Placental pericyte (primary cell): ENCODE measurements around the genes ELMO3, ZDHHC1, PSKH1 and ESRP2.

GRCh38 chr16:67198586-67199238 lies at the start of gene ELMO3:
ELMO3 (plus strand) TSS chr16:67199131.
- CAGE, long polyA plus RNA = no peak

DNA sequence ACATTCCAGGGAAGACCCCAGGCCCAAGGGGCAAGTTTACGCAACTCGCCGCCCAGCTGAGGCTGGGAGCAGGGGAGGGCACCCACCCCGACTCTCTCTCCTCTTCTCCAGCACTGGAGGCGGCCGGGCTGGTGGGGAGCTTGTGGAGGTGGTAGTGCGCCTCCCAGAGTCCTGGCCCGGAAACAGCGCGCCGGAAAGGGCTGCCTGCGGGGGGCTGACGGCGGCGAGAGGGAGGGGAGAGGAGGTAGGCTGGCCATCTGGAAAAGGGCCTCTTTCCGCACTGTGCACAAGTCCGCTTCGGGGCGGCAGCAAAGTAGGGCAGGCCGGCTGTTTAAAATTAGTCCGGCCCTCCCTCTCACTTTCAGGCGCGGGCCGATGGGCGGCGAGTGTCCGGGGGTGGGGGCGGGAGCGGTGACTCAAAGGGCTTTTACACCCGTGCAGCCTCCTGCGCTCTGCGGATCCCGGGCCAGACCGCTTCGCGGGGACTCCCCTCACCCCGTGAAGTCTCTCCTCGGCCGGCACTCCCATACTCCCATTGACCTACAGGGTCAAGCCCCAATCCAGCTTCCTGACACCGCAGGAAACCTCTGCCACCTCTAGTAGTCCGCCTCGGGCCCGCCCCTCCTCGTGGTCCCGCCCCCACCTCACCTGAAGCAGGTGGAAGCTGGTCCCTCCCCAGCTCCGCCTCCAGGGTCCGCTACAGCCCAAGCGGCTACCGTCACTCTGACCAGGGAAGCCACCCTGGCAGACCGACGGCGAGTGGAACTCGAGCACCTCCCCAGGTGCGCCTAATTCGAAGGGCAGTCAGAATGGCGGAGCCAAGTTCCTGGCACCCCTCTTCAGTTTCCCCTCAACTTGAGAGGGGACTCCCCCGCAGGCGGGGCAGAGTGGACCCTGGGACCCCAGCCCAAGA lies 843 bp downstream of the FHOD1 start:
- CAGE, long polyA plus RNA = no peak

DNA sequence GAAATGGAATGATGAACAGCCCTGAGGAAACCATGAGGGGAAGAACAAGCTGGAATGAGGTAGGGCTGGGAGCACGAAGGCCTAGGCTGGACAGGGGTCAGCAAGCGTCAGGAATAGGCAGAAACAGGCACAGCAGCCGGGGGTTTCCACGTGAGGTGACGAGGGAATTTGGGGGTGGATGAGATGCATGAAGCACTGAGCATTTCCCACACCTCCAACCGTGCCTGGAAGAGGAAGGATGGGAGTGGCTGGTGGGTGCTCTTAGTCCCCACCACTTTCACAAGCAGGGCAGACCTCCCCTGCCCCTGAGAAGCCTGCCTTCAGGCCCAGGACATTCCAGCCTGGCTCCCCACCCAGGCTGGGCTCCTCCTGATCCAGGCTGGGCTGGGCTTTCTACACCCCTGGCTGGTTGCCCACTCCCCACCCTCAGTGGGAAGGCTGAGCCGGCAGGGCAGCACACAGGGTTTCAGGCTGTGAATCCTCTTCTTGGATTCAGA lies 21.9 kb downstream of the PLEKHG4 start:
- CAGE, long polyA plus RNA = no peak

DNA sequence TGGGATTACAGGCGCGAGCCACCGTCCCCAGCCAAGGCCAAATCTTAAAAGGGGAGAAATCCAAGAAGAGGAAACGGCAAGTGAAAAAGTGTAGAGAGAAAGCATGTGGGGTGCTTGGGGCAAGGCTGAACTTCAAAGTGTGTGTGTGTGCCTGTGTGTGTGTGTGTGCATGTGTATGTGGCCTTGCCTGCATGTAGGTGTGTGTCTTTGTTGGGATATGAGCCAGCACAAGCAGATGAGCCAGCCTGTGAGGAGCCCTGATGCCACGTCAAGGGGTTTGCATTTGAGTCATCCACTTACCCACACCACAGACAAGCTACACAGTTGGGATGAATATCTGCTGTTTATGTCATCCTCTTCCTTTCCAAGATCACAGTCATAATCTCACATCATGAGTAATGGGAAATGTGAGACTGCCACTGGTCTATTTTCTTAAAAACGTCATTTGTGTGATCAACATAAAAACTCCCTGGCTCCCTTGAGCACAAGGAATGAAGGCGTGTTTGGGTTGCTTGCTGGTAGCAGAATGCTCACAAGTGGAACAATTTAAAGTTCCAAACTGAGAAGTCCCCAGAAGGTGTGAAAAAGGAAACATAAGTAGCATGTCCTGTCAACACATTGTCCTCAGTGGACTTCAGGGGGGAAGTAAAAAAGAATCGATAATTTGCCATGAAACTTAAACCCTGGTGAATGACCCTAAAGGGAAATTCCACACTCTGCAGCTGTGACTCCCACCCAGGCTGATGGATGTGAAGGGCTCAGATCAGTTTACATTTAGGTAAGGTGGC lies 14.8 kb downstream of the KCTD19 start:
- CAGE, long polyA plus RNA = no peak

DNA sequence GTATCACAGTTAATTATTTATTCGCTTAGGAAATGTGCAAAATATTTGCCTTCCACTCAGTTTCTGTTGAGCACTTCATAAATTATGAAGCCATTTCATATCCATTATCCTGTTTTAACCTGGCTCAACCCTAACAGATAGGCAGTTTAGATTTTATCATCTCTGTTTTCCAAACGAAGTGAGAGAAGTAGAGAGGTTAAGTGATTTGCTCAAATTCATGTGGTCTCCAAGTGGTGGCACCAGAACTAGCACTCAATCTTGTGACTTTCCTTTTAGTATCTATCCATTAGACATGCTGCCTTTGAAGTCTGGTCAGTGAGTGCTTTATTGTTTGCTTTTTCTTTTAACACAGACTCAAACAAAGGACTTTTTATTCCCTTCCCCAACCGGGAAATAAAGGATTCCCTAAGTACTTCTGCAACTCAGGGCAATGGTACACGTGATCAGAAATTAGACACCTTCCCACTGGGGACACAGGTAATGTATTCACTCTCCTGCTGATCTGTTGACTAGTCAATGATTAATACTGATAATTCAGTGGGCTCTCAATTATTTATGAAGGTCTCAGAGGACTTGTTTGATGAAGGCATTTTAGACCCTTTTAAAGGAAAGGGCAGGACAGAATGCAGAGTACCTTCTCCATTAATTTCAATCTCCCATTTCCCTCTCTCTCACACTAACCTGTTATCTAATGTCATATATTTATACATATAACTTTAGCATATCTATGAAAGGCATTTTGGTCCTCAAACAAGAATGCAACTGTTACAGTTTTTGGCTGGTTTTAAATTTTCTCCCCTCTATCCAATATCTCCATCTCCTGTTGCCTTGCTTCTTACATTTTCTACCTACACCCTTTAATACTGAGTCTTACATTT lies 29.8 kb downstream of the TPPP3 start:
- CAGE, long polyA plus RNA = no peak

GRCh38 chr16:67415453-67416794 lies at the start of gene ZDHHC1:
ZDHHC1 (minus strand) TSS chr16:67416477.
- CAGE, long polyA plus RNA = no peak

DNA sequence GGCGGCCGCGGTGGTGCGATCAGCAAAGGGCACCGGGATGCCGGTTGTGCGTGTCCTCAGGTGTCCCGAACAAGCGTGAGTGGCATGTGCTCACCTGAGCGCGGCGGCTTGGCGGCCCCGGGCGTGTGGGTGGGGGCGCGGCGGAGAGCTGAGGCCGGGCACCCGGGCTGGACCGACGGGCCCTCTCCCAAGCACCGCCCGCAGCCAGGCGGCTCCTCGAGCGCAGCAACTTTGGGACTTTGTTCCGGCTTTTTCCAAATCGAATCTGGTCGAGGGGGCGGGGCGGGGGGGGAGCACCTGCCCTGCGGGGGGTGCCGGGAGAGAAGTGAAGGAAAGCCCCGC lies 245 bp upstream of the HSD11B2 start:
- CAGE, long polyA plus RNA = no peak

- CAGE, long polyA plus RNA = no peak
Measured at GRCh38 chr16:67431878-67432912, 1.3 kb downstream of the HSD11B2 start.

GRCh38 chr16:67456307-67457229 lies 24.4 kb downstream of the ATP6V0D1 start:
- CAGE, long polyA plus RNA = no peak

DNA sequence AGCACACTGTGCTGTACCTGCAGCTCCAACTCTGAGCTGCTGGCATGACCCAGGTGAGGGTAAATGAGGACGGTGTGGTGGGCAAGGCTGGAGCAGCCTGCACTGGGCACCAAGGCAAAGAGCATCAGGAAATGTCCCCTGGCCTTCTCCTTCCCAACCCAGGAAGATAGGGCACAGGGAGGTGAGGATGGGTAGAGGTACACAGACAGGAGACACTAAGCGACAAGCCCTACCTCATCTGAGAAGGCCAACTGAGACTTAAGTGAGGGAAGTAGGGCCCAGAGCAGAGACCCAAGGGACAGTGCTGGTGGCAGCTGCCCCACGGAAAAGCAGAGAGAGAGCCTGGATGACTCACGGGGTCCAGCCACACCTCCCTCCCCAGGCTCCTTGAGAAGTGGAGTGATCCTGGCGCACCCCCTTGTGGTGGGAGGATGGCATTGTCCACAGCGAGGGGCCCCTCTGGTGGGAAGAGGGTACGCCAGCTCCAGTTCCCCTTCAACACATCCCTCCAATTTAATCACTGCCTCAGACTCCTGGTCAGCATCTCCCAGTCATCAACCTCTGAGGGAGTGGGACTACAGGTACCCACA lies 15.3 kb downstream of the ATP6V0D1 start:
- CAGE, long polyA plus RNA = no peak

- CAGE, long polyA plus RNA = no peak
Measured at GRCh38 chr16:67502253-67502933, 19.0 kb upstream of the AGRP start.

GRCh38 chr16:67667625-67668378 lies 1.2 kb downstream of the C16orf86 start:
- CAGE, long polyA plus RNA = no peak

DNA sequence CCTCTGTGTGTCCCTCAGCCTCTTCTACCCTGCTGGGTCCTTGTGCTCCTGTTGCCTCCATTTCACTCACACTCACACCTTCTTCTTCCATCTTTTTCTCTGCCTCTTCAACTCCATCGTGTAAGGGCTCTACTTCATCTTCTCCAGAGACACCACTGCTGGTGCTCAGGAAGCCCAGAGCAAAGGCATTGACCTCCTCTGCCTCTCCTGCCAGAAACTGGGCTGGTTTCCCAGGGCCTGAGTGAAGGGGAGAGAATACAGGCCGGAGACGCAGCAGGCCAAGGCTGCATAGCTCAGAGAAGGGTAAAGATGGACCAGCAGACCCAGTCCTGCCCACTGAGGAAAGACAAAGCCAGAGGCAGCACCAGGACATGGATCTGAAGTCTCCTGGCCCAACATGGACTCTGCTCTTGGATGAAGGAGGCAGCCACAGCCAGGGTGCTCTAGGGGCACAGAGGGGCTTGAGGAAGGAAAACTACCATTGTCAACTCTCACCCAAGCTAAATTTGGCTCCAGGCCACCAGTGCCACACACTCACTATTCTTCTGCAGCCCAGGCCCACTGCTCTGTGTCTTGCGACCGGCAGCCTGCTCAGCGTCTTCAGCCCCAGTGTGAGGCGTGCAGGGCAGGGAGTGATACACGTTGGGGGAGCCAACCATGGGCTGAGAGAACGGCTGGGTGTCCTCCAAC lies 12.1 kb upstream of the THAP11 start:
- CAGE, long polyA plus RNA = no peak

- CAGE, long polyA plus RNA = no peak
Measured at GRCh38 chr16:67832802-67833663, 9.1 kb upstream of the THAP11 start.

GRCh38 chr16:67885059-67885378 lies 334 bp downstream of the NRN1L start:
- CAGE, long polyA plus RNA = no peak

DNA sequence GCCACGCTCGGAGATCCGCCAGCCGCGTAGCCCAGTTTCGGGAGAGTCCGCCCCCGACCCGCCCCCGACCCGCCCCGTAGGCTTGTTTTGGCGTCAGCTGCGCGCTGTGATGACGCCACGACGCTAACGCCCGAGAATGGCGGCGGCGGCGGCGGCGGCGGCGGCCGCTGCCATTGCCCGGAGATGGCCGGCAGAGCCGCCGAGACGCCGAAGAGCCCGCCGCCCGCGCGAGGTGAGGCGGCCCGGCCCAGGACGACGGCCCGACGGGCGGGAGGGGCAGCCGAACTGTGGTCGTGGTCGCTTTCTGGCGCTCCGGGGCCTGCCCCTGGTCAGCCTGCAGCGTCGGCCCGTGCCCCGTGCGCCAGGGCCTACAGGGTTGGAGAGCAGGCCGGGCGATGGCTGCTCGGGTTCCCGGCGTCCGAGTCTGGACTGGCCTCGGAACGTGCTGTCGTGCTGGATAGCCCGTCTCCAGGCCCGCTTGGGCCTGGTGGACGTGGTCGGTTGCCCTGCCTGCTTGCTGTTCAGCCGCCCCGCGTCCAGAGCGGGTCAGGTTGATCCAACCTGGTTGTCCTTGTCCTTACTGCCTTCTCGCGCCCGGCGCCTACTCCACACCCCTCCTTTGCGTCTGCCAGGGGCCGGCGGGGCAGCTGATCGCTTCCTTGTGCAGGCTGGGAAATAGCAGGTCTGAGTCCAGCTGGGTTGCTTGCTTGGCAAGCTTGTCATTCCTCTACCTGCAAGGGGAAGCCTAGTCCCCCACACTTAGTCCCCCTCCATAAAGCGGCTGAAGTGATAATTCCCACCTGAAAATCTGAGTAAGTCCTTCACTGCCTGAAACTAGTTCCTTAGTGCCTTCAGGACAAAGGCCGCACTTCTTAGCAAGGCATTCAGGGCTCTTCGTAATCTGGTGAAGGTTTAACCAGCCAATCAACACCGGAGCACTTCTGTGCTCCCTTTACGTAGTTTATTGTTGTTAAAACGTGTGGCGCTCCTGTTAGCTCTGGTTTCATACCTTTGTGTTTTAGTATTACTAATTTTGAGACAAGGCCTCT lies at the start of gene PSKH1:
PSKH1 (plus strand) TSS at position 115 of the 1,049 bp plus-strand sequence.
- CAGE, long polyA plus RNA = no peak

DNA sequence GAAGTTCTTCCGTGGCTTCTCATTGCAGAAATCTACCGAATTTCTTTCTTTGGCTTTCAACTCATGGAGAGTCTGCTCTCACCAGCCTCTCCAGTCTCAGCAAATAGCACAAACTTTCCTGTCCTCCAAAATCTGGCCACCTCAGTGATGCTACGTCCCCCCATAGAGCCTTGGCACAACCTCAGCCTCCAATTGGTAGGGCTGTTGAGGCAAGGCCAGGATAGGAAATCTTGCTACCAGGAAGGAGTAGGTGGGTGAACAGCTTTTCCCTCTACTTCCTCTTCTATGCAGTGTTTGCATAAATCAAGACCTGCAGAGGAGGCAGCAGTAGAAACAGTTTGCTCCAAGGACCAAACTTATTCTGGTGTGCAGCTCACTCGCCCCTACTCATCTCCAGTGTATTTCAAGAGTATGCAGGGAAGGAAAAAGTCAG lies 678 bp upstream of the DPEP2 start:
- CAGE, long polyA plus RNA = no peak

DNA sequence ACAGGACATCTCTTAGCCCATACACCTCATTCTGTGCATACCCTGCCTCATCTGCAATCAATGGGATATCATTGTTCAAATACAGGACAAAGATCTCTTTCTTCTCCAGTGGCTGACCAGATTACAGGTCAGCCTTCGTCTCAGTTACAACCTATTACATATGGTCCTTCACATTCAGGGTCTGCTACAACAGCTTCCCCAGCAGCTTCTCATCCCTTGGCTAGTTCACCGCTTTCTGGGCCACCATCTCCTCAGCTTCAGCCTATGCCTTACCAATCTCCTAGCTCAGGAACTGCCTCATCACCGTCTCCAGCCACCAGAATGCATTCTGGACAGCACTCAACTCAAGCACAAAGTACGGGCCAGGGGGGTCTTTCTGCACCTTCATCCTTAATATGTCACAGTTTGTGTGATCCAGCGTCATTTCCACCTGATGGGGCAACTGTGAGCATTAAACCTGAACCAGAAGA lies 44.6 kb downstream of the ESRP2 start:
- CAGE, long polyA plus RNA = no peak

DNA sequence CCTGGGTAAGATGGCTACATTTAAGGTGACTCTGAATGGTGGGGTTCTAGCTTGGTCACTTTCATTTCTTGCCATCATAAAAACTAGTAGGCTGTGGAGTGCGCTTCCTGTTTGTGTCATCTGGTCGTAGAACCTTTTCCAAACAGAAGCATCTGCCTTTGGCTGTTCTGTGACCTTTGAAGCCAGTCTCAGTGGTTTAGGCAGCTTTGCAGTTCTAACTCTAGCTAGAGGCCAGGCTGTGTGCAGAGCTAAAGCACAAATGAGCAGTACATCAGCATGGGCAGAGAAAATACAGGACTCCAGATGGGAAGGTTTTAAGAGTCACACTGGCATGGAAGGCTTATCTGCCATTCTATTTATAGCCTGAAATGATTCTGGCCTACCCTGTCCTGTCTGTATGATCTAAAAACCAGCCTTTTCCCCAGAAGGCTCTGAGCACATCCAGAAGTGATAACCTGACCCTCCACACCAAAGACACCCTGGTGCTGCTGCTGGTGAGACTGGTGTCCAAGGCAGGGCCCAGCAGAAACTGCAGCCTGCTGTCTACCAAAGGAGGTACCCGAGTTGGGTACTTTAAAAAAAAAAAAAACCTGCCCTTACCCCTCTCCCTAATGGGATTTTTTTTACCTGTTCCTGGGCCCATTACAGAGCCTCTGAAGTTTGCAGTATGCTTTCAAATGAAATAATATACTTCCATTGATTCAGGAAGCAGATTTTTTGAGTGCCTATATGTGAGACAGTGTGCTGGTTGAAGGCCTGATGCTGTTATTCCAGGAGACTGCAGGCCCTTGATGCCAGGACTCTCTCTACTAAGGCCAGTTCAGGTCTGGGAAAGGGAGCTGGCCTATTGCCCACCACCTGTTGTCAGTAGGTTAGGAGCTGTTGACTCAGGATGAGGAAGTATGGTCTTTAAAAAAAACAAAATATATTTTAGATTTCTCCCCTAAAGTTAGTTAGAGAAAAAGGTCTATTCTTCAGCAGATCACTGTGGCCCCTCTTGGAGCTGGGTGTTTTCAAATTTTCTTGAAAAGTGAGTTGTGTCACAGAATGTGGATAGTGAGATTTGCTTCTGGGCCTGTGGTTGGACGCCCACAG lies 8.4 kb downstream of the ESRP2 start:
- CAGE, long polyA plus RNA = no peak

GRCh38 chr16:68235435-68236248 lies at the start of gene ESRP2:
ESRP2 (minus strand) TSS chr16:68236127.
- CAGE, long polyA plus RNA = no peak